Metastatic Liver Carcinoma in the Lung (tissue), 2 donors: ENCODE results near the genes SLPI and SLC12A5.

DNA sequence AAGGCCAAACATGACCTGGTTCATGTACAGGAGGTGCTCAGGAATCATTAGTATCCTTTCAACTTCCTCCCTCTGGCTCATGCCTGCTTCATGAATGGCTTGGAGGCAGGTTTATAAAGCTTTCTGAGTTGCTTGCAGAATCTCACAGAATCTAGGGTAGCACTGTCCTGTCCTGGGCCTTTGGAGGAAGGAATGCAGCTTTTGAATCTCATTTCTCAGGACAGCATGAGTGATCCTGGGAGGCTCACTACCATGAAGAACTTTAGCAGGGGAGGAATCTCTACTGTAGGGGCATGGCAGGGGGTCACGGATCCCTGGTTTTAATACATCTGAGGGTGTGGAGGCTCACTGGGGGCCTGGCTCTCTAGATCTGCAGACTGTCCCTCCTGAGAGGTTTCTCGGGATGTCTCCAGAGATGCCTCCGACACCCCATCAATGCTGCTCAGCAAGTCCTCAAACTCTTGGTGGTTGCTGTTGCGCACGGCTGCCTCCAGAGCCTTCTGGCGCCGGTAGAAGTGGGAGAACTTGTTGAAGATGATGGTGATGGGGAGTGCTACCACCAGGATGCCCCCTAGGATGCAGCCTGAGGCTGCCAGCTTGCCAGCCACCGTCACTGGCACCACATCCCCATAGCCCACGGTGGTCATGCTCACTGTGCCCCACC is 6.2 kb downstream of the KCNS1 start:
- PRO-cap, 2 experiments, result no peak in any of the 2 experiments

GRCh38 chr20:45230563-45231056 is 9.4 kb downstream of the SEMG2 start:
- PRO-cap, 2 experiments, result no peak in any of the 2 experiments

GRCh38 chr20:45254376-45255343 is at the start of gene SLPI:
Gene SLPI, minus strand, starts transcription at chr20:45254564.
- PRO-cap, 2 experiments, result peak in 2 of 2 experiments; most common minus-strand start chr20:45254564 (in 2)

- PRO-cap, 2 experiments, result no peak in any of the 2 experiments
These were observed 6.8 kb downstream of the SDC4 start for GRCh38 chr20:45341326-45341928.

DNA sequence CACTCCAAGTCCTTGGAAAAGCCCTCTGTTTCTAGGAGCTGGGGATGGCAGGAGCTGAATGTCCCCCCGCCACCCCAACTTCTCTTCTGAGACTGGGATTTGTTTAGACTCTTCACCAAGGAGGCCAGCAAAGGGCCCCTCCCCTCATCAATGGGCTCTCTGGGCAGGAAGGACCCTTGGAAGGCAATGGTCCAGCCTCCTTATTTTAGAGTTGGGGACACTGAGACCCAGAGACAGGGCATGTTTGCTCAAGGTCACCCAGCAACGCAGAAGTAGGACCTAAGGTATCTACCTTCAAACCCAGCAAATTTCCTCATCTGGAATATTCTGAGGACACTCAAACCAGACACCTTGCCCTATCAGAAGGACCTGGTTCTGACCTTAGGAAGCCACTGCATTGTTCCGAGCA is 3.6 kb downstream of the SDC4 start:
- PRO-cap, 2 experiments, result peak in 1 of 2 experiments; most common minus-strand start position 88 of the sequence (in 1)

GRCh38 chr20:45447512-45447869 is 22.1 kb upstream of the WFDC2 start:
- PRO-cap, 2 experiments, result no peak in any of the 2 experiments

GRCh38 chr20:45764852-45765870 is 26.5 kb downstream of the WFDC3 start:
- PRO-cap, 2 experiments, result no peak in any of the 2 experiments

GRCh38 chr20:45882707-45883346 is 1.8 kb downstream of the ZSWIM1 start:
- PRO-cap, 2 experiments, result no peak in any of the 2 experiments

- PRO-cap, 2 experiments, result peak in 1 of 2 experiments; most common minus-strand start chr20:45892261 (in 1)
These were observed 1.1 kb downstream of the CTSA start for GRCh38 chr20:45892148-45892634.

- PRO-cap, 2 experiments, result no peak in any of the 2 experiments
These were observed 2.9 kb downstream of the CTSA start for GRCh38 chr20:45893850-45894616.

- PRO-cap, 2 experiments, result peak in 2 of 2 experiments; most common plus-strand start chr20:45933899 (in 2); most common minus-strand start chr20:45933788 (in 1)
These were observed 687 bp upstream of the PCIF1 start for GRCh38 chr20:45933504-45934488.

DNA sequence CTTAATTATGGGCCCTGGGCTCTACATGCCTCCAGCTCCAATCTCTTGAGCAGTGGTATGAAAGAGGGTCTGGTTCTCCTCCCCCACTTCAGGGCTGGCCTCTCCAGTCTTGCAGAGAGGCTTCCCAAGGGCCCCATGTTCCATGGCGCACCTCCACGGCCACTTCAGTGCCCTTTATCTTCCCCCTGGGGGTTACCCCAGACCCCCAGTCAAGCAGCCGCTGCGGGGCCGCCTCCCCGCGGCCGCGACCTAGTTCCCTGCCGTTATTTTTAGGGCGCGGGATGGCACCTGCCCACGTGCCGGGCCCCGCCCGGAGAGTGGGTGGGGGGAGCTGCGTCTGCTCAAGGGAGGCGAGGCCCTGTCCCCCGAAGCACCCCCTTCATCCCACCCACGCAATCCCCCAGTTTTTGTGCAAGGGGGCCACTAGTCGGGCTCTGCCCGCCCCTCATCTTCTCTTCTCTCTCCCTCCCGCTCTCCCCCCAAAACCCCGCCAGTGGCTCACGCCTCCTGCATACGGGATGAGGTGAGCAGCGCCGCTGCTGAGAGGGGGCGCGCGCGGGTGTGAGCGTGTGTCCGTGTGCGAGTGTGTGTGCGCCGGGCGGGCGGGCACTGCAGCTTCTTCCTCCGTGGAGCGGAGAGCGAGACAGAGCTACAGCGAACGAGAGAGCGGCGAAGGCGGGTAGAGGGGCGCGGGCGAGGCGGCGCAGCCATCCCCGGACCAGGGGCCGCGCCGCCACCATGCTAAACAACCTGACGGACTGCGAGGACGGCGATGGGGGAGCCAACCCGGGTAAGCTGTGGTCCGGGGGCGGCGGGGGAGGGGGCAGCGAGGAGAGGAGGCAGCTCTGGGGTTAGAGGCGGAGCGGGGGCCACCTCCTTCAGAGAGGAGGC is at the start of gene SLC12A5:
Gene SLC12A5, plus strand, starts transcription at position 609 of the 891 bp plus-strand sequence.
- PRO-cap, 2 experiments, result no peak in any of the 2 experiments

GRCh38 chr20:46360968-46362275 is 2.8 kb downstream of the SLC35C2 start:
- PRO-cap, 2 experiments, result no peak in any of the 2 experiments

DNA sequence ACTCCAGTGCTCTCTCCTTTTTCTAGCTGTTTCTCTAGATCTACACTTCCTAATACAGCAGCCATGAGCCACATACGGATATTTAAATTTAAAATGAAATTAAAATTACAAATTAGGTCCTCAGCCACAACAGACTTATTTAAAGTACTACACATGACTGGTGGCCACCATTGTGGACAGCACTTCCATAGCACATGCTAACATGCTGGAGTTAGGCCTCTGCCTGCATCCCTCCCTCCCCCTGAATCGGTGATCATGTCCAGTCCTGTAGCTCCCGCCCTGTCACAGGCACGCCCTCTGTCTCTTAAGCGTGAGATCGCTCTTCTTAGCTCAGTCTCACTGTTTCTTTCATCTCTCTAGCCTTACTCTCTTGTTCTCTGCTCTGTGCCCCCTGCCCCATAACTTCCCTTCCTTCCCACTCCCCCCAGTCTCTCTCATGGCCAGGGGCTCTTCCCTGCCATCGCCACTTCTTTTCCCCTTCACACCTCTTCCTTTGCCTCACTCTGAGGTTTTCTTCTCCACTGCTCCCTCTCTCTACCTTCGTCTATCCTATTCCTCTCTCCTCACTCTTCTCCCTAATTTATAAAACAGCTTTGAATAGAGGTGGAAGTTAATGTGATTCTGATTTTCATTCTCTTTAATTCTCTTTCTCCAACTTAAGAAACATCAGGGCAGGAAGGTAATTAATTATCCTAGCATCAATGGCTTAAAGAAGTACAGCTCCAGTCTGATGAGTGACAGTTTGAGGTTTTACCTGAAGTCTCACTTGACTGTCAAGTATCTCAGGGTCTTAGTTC is 13.4 kb upstream of the SLC35C2 start:
- PRO-cap, 2 experiments, result no peak in any of the 2 experiments

GRCh38 chr20:46410755-46411087 is 4.3 kb upstream of the ELMO2 start:
- PRO-cap, 2 experiments, result no peak in any of the 2 experiments

- PRO-cap, 2 experiments, result no peak in any of the 2 experiments
These were observed 8.6 kb downstream of the SLC13A3 start for GRCh38 chr20:46642595-46643093.

DNA sequence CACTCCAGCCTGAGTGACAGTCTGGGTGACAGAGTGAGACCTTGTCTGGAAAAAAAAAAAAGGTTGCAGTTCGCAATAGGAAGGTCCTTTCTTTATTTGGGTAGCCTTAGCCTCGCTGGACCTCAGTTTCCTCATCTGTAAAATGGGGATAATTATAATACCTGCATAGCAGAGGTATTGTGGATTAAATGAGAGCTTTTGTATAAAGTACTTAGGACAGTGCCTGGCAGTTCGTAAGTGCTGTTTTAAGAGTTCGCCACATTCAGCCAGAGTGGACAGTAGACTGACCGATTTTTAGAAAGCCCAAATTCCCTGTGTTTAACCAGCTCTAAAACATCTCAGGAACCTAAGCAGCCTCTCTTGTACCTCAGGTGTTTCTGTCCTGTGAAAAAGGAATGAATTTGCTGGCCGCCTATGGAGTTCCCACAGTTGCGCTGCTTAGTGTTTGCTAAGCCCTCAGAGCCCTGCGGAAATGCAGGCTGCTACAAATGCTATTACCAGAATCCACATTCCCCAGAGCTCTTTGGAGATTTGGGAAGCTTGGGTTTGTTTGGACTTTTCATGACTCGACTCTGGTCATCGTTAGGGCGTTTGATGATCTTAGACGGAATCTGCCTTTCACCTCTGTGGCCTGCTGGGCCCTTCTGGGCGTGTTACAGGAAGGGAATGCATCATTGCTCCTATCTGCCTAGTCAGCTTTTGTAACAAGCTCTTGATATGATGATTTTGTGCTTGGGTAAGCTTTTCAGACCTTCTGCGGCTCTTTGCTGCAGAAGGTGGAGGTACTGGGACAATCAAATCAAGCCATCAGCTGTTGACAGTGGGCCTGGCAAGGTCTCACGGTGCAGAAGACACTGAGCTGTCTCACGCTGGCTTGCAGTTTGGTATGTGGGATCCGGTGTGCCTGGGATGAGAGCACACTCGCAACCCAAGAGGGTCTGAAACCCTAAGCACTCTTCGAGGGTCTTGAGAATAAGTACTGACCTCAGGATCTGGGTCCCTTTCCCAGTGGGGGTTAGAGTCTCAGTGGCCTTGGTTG is 50.7 kb downstream of the EYA2 start:
- PRO-cap, 2 experiments, result no peak in any of the 2 experiments

GRCh38 chr20:47214171-47214585 is 142.3 kb downstream of the ZMYND8 start:
- PRO-cap, 2 experiments, result no peak in any of the 2 experiments

DNA sequence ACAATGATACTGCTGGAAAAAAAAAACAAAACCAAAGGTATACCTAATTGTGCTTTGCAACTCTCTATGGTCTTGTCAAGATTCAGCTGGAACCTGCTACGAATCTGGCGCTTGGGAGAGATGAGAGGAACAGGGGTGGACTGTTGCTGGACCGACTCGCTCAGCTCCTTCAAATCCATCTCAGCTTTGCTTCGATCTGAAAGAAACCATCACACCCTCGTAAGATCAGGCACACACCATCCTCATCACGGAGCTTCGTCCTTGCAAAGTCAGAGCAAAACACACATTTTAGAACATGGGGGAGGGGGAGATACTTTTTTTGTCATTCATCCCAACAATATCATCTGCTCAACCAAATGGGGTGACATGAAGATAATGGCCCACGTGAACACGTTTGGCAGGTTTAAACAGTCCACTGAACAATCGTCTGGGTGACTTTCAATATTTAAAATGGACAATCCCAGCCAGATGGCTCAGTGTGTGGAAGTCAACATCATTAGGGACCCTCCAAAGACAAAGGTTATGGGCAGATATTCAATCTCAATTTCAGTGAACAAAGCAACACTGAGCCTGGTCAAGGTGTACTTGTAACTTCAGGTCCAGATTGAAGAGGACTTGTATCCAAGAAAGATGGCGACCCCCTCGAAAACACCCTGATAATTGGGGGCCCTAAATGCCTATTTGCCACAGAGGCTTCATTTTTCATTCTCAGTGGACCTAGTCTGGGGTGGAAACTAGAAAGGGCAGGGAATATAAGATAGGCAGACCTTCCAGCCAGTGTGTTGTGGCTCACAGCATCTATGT is 107.1 kb downstream of the ZMYND8 start:
- PRO-cap, 2 experiments, result no peak in any of the 2 experiments

GRCh38 chr20:47318828-47319393 is 37.6 kb downstream of the ZMYND8 start:
- PRO-cap, 2 experiments, result peak in 2 of 2 experiments; most common plus-strand start chr20:47319027 (in 1); most common minus-strand start chr20:47319058 (in 1)